ENCODE results near the gene AXDND1.

GRCh38 chr1:178266631-178267111, 172.8 kb downstream of the RASAL2 start:
- PRO-cap = no peak
- RAMPAGE, long total RNA, 4 experiments = no peak in any of the 4 experiments

- PRO-cap = no peak
- RAMPAGE, long total RNA, 4 experiments = no peak in any of the 4 experiments
These were observed 176.8 kb downstream of the CLEC20A start for GRCh38 chr1:178319978-178320433.

DNA sequence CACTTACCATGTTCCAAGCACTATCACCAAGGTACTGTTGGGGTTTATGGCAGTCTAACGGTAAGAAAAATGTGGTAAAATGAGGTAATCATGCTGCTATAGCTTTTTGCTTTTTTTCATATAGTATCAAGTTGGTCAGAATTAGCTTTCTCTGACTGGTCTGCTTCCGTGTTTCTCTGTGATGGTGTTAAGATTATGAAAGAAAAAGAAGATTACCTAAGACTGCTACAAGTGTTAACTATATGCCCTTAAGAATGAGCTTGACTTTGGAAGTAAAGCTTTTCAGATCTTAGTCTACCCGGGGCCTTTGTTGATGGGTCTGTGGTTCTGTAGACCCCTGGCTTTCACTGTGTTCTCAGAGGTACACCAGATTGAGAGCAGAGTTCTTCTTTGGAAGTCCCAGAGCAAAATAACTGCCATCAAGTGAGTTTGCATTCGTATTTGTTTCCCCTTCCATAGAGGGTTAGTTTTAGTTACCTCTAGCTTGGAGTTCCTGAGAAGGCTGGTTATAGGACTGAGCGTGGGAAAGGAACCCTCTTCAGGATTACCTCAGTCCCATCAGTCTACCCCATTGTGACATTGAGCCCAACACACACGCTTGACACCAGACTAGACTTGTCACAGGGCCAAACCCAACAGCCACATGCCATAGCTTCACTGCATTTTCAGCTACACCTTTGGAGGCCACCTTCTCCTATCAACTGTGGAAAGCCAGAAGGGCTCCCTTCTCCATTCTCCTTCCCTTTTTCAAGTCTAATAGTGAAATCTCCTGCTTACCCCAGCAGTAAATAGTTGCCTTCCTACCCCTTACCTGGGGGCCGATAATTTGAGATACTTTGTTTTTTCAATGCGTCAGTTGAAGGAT, 20.1 kb downstream of the CLEC20A start:
- PRO-cap = no peak
- RAMPAGE, long total RNA, 4 experiments = no peak in any of the 4 experiments

DNA sequence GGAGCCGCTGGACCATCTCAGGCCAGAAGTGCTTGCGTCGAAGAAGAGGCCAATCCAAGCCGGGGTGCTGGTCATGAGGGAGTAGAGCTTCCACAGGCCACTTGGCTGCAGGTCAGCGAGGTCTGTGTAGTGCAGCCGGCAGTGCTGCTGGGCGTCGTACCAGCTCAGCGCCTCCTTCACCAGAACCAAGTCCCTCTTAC, 2.3 kb downstream of the CLEC20A start:
- PRO-cap = no peak
- RAMPAGE, long total RNA, 4 experiments = no peak in any of the 4 experiments

GRCh38 chr1:178536657-178537635, 24.0 kb downstream of the TEX35 start:
- PRO-cap = bidirectional peak, plus-strand start at chr1:178537167, minus-strand start at chr1:178536921; unidirectional peak, plus-strand start at chr1:178537268; bidirectional peak, plus-strand start at chr1:178537791, minus-strand start at chr1:178537574
- RAMPAGE, long total RNA, 4 experiments = no peak in any of the 4 experiments

- PRO-cap = no peak
- RAMPAGE, long total RNA, 4 experiments = no peak in any of the 4 experiments
These were observed 63.9 kb downstream of the TEX35 start for GRCh38 chr1:178576708-178577302.

DNA sequence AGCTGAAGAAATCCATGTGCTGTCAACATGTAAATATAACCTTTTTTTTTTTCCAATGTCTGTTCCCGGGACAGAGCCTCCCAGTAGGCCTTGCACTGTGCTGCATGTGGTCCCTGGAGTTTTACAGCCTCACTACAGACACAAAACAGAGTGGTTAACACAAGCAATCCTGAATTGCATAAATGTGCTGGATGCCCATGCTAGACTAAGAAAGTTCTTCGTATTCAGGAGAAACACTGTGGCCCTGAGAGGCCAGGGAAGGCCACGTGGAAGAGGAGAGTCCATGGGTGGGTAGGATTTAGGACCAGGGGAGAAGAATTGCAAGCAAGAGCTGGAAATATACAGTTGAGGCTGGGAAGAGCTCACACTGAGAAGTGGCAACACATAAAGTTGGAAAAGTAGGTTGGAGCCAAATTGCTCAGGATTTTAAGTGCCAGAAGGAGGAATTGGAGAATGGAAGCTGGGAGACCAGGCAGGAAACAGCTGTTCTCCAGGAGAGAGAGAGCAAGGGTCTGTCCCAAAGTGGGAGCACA, 62.5 kb upstream of the ANGPTL1 start:
- PRO-cap = no peak
- RAMPAGE, long total RNA, 4 experiments = no peak in any of the 4 experiments

- PRO-cap = no peak
- RAMPAGE, long total RNA, 4 experiments = no peak in any of the 4 experiments
These were observed 60.3 kb upstream of the FAM20B start for GRCh38 chr1:178965490-178965748.

GRCh38 chr1:179021886-179022221, 3.8 kb upstream of the FAM20B start:
- PRO-cap = no peak
- RAMPAGE, long total RNA, 4 experiments = no peak in any of the 4 experiments

- PRO-cap = no peak
- RAMPAGE, long total RNA, 4 experiments = no peak in any of the 4 experiments
These were observed 26.5 kb downstream of the TOR3A start for GRCh38 chr1:179108304-179108864.

DNA sequence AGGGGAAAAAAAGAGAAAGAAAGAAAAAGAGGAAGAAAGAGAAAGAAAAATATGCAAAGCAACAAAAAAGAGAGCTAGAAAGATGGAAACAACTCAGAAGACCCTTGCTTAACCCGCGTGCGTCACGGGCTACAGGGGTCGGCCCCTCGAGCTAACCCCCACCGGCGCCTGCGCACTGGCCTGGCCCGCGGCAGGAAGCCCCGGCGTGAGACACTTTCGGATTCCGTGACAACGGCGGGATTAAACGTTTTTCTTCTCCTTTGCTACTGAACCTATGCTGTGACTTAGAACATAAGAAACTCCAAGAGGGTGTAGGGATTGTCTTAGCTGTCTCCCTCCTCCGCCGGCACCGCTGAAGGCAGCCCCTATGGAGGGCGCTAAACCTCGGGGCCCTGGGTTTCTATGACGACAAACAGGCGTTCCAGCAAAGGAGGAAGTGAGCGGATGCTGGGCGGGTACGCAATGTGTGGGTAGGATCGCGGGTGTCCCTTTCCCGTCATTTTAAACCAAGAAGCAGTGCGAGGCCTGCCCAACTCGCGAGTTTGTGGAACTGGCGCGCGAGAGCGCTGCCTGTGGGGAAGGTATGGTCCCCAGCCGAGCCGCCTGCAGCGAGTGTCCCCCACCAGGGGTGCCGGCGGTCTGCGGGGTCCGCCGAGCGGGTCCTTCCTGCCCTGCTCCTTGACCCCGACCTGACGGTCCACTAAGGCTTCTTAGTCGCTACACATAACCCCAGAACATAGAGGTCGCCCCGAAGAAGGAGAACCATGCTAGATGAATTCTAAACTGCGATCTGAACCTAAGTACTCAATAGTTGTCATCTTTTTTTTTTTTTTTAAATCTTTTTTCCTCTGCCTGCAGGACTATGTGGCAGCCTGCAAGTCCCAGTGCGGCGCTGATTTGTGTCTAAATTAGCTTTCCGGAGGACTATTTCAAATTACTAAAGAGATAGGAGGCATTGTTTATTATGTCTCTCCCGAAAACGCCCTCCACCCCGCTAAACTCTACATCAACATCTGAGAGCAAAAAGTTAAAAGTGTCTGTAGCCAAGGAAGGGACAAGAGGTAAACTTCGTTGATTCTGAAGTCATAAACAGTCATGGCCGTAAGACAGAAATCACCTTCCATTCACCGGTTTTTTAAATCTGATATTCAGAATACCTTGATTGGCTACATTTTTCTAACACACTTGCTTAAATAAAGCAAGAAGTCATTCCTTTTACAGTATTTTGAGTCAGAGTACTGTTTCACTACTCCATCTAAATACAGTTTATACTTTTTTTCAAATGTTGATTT, at the start of gene AXDND1:
Gene AXDND1, plus strand, starts transcription at position 426 of the 1,292 bp plus-strand sequence.
- PRO-cap = bidirectional peak, plus-strand start at position 181 of the sequence, minus-strand start at position 106 of the sequence; bidirectional peak, plus-strand start at position 499 of the sequence, minus-strand start at position 354 of the sequence
- RAMPAGE, long total RNA, 4 experiments = no peak in any of the 4 experiments

DNA sequence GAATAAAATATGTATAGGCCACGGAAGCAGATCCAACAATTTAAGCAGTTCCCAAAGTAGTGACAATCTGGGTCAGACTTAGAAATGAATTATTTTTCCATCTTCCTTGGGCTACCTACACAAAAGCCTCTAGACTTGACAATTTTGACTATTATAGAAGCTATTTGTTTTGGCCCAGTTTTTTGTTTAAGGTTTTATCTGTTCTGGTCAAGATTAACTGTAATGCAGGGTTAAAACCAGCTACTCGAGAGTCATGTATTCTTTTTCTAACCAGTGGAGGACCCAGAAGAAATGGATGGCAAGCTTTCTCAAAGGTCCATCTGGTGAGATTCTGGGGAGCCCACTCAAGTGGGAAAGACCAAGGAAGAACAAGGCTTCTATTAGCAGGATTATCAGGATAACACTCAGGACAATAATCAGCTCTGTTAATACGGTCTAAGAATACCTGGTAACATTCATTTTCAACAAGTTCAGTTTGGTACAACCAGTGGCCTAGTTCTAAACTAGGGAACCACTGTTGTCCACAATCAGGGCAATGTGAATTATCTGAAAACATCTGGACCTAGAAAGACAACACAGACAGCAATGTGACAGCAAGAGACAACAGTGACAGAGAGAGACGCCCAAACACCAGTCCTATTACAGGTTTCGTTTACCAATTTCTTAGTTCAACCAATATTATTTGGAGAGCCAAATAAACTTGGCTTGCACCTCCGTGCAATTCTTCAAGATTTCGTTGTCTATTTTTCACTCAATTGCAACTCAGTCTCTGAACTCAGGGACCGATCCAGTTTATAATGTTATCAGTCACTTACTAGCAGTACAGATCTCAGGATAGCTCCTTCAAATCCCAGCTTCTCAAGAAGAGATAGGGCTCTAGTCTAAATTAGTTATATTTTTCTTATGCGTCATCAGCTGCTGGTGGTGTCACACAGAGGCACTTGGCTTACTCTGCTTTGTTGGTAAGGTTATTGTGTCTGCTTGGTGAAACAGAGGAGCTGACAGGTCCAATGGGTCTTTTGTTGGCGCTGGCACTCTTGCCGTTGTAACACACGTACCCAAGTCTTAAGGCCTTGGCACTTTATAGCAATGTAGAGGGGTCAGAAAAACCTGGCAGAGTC, 12.6 kb downstream of the TOR1AIP2 start:
- PRO-cap = no peak
- RAMPAGE, long total RNA, 4 experiments = no peak in any of the 4 experiments

- PRO-cap = no peak
- RAMPAGE, long total RNA, 4 experiments = no peak in any of the 4 experiments
These were observed 35.4 kb downstream of the TOR1AIP1 start for GRCh38 chr1:179917343-179918046.

DNA sequence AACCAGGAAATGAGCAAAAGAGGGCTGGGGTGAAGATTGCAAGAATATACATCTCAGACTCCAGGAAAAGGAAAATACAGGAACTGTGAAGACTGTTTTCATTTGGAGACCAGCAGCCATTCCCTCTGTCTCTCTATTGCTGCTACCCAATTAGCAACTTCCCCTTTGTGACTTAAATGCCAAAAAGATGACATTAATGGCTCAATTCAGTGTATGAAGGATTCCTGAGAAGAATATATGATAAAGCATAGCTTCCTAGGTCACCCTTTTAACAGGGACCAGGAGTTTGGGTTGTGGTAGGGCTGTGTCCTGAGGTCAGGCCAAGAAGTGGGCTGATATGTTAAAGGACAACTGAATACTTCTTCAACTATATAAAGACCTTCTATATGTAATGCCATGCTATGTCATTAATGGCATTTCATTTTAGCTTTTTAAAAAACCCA, 31.5 kb upstream of the CEP350 start:
- PRO-cap = no peak
- RAMPAGE, long total RNA, 4 experiments = no peak in any of the 4 experiments

DNA sequence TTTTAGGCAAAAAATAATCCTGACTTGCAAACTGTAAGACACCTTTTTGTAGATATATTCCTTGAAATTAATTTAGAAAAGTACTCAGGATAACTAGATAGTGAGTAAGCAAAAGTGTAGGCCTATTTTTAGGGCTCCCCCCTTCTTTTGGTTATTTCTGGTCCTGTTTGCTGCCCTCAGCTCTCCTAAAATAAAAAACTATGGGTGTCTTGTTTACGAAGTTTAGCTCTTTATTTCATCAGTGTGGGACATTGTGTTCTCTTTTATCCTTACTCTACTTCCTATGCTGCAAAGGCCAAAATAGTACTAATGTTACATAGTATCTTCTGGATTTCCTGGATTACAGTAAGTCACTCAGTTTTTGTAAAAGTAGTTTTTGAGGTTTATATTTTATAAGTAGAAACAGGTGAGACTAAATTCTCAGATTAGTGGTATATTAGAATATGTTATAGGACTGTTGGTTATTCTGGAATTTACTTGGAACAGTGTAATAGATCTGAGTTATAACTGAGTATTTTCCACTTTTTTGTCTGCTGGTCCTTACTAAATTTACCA, 15.4 kb downstream of the CEP350 start:
- PRO-cap = no peak
- RAMPAGE, long total RNA, 4 experiments = no peak in any of the 4 experiments

GRCh38 chr1:180013922-180014670, 59.5 kb downstream of the CEP350 start:
- PRO-cap = no peak
- RAMPAGE, long total RNA, 4 experiments = start-site peak on the plus strand in 2 of 4 experiments, at chr1:180013592-180014504 at its widest, 56 to 127 reads per replicate

DNA sequence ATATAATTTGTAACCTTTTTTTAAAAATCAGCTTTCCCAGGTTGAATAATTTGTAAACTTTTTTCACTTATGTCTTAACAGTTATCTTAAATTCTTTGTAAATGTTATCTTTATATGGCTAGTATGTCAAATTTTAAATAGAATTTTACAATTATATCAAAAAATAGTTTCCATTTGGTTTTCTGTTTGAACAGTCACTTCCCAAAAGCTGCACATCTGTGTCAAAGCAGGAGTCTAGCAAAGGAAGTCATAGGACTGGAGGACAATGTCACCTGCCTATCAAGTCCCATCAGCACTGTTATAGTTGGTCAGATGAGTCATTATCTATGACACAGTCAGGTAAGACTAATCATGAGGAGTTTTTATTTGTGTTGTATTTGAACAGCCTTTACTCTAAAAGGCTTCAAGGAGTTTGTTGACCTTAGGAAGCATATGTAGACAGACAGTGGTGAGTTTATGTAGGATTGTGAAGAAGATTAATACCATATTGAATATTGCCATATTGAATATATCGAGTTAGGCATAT, 74.3 kb upstream of the QSOX1 start:
- PRO-cap = no peak
- RAMPAGE, long total RNA, 4 experiments = no peak in any of the 4 experiments

DNA sequence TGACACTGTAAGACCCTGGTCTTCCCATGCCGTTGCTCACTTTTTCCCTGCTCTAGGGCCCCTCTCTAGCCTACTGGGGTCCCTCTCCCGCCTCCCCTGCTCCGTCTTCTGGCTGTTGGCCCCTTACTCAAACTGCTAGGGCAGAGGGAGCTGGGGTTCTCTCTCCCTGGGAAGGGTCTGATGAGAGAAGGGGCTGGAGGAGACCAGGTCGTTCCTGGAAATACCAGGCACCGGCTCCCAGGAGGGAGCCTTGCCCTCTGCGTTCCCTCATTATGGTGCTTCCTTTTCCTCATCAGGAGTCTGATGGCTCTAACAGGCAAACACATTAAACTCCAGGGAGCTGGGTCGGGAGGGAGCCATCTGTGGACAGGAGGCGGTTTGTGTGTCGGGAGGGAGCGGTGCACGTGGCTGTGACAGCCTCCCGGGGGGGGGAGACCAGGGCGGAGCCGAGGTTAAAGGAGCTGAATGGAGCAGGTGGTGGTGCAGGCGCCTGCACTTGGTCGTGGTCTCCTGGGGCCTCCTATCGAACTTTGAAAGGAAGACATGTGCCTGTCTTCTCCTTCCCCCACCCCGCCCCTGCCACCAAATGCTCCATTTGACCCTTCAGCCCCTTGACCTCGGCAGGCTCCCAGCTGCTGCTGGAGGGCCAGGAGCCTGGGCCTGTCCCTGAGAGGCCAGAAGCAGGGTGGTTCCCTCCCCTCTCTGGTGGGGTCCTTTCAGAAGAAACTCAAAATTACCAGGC, 35.3 kb upstream of the LHX4 start:
- PRO-cap = no peak
- RAMPAGE, long total RNA, 4 experiments = no peak in any of the 4 experiments

DNA sequence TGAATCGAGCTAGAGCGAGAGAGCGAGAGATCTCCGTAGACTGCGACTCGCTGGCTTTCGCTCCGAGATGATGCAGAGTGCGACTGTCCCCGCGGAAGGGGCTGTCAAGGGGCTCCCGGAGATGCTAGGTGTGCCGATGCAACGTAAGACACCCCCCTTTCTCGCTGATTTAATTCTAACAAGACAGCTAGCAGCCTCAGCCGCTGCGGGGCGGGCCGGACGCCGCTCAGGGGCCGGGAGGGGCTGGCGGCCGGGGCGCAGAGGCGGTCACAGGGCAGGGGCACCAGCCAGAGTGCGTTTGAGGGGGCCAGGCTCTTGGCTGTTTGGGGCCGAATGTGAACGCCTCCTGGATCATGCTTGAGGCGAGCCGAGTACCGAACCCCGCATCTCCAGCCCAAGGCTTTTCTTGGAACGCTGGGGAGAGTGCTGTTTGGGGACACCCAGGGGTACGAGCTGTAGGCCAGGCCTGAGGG, 435 bp downstream of the LHX4 start:
- PRO-cap = no peak
- RAMPAGE, long total RNA, 4 experiments = no peak in any of the 4 experiments

DNA sequence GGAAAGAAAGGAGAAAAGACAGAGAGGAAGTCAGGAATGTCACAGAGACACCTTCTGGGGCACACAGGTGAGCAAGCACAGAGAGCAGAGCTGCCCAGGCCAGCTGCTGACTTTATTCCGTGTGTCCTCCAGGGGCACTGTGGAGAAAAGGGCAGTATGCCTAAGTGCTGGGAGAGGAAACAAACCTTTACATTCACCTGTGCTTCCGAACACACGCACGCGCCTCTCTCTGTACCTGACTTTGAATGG, 40.1 kb downstream of the LHX4 start:
- PRO-cap = unidirectional peak, plus-strand start at position 190 of the sequence
- RAMPAGE, long total RNA, 4 experiments = no peak in any of the 4 experiments

Data from Peyer's patch (tissue), 4 donors.